Measurements from ENCODE around the genes TMEM45B and NFRKB.

DNA sequence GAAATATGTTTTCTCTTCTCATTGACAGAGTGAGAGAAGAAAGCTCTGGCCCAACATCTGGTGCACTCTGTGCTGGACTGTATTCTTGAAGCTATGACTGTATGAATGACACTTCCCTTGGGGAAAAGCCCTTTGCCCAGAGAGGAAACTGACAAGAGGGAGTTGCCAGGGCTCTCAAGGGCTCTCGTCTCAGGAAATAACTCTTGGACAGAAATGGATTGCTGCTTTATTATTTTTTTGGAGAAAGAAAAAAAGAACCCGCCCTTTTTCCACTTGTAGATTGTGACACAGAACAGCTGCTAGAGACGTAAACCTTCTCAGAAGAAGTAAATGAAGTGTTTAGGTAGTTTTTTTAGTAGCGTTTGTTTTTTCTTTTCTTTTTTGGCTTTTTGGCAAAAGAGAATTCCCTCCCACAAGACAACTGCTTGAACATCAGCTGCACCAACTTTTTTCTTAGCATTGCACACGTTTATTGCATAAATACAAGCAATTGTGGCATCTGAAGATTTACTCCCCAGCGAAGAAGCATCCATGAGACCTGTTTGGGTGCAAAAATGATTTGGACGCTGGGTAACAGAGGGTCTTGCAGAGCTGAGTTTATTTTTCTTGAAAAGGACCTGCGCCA lies 11.3 kb downstream of the ETS1 start:
- PRO-cap, result bidirectional peak, plus-strand start at position 276 of the sequence, minus-strand start at position 69 of the sequence

GRCh38 chr11:128586549-128587111 lies 728 bp downstream of the ETS1 start:
- PRO-cap, result unidirectional peak, plus-strand start at chr11:128586795; unidirectional peak, plus-strand start at chr11:128586822

DNA sequence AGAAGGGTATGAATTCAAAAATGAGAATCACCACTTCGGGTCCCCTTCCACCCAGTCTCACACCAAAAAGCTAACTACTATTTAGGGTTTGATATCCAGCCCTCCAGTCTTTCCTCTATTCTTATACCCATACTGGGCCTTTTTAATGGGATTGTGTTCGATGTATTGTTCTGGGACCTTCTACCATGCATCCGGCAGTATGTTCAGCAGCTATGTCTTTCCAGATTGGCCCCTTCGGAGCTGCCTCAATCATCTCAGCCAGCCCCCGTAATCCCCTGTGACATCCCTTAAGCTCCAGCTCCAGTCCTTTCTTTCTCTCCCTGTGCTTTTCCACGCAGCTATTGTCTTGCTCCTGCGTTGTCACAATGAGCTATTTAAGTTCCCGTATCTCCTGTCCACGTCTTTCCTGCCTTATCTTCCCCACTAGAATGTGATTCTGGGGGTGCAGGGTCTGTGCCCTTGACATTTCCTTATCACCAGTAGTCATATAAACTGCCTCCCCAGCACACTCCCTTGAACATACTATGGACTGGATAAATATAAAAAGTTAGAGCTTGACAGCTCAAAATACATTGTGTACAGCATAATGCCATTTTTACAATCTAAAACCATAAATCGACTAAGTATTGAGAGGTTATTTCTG lies 5.0 kb upstream of the ETS1 start:
- PRO-cap, result no peak

DNA sequence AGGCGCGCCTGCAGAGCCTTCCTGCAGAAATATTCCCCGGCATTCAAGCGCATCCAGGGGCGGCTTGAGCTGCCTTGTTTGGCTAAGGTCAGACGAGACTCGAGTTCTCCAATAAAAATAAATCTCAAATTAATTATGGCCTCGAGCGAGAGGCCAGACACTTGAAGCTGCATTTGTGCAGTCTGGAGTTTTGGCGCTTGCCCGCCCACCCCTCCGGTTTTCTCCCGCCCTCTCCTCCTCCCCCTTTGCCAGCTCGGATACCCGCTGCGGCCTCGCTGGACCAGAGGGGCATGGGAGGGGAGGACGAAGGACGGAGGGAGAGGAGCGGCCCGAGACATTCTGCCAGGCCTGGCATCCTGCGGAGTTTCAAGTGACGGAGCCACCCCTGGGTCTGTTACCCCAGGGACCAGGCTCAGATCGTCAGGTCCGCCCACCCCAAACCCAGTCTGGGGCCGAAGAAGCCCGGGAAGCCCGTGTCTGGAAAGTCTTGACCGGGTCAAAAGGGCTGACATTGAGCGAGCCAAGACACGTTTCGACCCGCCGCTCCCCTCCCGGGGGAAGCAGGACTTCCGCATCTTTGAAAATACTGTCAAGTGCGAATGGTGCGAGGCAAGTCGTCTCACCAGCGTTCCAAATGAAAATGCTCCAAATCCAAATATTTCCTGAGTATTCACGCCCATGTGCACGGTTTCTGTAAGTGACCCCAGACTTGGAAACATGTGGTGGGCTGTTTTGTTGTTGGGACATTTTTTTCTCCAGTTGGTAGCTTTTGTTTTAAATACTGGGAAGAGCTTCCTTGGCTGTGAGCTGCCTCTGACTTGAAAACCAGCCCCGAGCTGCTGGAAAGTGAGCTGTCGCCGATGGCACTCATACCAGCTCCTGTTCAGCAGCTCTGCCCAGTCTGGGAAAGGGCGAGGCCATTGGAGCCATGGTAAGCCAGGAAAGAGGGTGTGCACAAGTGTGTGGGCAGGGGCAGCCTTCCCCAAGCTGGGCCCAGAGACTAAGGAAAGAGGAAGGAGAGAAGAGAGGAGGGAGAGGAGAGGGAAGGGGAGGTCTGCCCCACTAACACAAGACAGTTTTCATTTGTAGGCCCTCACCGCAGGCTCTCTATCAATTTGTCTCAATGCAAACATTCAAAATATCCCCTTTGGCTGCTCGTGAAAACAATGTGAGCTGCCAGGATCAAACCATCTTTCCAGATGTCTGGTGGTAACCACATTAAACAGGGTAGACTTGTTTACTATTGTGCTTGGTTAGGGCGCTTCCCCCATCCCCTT lies 3.4 kb upstream of the FLI1 start:
- PRO-cap, result unidirectional peak, plus-strand start at position 292 of the sequence; unidirectional peak, plus-strand start at position 592 of the sequence

- PRO-cap, result unidirectional peak, plus-strand start at chr11:128692046
These were observed 1.9 kb upstream of the FLI1 start for GRCh38 chr11:128691926-128692327.

DNA sequence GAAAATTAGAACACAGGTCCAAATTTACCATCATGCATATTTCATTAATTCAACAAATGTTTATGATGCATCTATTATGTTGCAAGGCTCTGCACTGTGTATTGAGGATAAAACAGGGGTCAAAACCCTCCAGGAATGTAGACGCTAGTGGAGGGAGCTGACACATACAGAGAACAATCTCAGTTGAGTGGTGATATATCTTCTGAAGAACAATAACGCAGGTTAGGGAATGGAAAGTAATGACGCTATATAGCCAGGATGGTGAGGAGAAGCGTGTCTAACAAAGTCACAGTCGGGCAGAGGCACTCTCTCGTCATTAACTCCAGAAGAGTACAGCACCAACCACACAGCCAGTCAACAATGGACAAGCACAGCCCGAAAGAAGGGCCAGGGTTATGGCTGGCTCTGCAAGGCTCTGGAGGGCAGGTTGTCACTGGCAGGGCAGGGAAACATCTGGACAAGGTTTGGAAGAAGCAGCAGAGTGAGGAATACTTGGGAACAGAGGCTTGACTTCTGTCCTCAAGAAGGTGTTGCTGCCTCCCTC lies 3.9 kb downstream of the FLI1 start:
- PRO-cap, result bidirectional peak, plus-strand start at position 289 of the sequence, minus-strand start at position 168 of the sequence

- PRO-cap, result no peak
These were observed 696 bp upstream of the KCNJ5 start for GRCh38 chr11:128890432-128890887.

GRCh38 chr11:128895451-128896059 lies 4.4 kb downstream of the KCNJ5 start:
- PRO-cap, result no peak

DNA sequence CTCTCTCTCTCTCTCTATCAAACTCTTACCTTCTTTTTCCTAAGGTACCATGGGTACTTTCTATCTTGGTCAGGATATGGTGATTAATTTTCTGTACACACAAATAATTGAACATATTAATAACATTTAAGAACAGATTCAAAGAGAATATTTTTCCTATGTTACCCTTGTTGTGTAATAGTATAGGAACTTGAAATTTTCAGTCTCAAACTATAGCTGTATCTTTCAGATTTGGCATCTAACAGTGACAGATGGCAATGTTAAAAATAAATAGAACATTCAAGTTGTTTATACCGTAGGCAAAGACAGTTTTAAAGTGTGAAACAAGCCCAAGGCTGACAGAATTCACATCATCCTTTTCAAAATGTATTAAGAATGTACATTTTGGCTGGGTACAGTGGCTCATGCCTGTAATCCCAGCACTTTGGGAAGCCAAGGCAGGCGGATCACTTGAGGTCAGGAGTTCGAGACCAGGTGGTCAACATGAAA lies 92.6 kb upstream of the TP53AIP1 start:
- PRO-cap, result no peak

DNA sequence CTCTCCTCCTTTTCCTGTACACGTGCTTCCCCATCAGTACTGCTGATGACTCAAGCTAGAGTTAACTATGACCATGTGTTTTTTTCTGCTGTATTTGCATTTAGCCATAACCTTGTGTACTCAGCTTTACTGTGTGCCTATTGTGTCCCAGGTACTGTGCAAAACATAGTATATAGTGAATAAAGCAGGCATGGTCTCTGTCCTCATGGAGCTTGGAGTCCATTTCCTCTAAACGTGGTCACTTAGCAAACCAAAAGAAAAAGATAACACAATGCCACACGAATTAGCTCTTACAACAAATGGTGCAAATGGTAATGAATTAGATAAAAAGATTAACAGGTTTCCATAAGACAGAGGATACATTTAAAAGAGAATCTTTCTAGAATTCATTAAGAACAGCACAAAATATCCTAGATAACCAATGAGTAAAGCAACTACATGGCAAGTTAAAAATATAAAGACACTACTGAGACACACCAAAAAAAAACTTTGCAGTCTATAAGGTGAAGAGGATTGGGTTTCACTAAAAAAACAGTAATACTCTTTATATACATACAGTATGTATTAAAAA lies 56.7 kb upstream of the ARHGAP32 start:
- PRO-cap, result no peak

DNA sequence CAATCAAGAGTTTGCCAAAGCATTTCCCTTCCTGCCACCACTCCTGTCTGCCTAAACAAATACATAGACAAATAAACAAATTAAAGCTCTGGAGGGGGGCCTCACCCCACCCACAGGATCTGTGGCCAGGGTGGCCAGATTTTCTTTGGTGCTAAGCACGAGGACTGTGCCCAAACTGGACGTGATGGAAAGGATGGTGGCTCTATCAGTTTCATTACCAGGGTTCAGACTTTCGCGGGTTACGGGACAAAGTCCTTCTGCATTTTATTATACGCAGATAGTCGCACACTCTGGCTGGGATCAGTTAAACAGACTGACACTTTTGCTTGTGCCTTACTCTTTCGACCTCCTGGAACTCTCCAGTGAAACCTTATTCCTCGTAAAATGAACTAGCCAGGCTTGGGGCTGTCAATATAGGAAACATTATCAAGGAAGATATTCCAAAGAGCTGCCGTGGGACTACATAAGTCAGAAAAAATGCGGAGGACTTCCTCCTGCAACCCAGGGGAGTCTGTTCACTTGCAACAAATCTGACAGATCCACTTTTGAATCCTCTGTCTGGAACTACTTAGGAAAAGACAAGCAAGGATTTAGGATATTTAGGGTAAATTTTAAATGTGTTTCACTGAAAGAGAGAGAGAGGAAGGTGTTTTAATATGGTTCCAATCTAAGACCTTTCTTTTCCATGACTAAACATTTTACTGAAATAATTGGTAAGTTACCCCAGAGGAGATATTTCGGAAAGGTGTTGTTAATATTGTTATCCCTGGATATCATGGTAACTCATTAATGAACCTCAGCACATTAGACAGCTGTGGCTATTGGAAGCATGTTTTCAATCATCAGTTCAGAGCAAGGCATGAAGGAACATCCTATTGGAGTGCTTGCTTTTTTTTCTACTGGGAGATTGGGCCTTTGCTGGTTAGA lies 11.4 kb downstream of the BARX2 start:
- PRO-cap, result no peak

- PRO-cap, result no peak
These were observed 77.7 kb downstream of the BARX2 start for GRCh38 chr11:129453212-129453901.

GRCh38 chr11:129458596-129459224 lies 83.1 kb downstream of the BARX2 start:
- PRO-cap, result no peak

- PRO-cap, result no peak
These were observed 65.0 kb upstream of the TMEM45B start for GRCh38 chr11:129750473-129751262.

GRCh38 chr11:129815402-129816189 lies at the start of gene TMEM45B:
Gene TMEM45B (plus strand): TSS chr11:129815848.
- PRO-cap, result unidirectional peak, plus-strand start at chr11:129815850

DNA sequence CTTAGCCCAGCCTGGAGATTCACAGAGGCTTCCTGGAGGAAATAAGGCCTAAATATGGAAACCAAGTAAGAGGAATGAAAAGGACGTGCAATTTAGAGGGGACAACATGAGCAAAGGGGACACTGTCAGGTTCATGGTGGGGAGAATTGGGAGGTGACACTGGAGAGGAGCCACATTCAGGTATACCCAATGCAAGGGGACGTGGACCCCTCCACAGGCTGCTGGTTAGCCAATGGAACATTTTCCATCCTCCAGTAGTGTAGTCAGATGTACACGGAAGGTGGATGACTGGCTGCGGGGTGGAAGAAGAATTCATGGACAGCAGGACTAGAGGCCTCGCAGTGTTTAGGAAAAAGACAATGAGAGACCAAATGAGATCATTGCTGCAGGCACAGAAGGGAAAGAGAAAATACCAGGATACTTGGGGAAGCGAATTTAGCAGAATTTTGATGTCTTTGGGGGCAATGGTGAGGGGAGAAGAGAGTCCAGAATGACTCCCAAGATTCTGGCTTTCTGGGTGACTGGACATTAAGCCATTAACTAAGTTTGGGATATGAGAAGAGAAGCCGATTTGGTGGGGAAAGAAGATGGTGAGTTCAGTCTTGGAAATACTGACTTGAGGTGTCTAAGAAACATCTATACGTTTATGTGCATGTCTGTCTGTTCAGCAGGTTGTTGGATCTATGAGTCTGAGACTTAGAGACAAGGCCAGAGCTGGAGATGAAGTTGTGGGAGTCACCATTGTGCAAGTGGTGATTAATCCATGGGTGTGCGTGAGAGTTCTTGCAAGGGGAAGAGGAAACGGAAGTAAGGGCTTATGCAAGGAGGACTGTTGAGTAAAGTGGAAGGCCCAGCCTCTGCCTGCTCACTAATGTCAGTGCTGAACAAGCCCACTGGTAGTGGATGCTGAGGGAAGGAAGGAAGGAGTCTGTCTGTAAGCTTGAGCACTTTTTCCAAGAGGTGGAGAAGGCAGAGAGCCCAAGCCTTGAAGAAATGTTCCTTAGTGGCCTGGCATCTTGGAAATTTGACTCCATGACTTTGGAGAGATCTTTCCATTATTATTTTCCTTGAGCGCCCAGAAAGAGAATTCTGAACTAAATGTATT lies 9.5 kb downstream of the TMEM45B start:
- PRO-cap, result no peak

GRCh38 chr11:129895228-129896438 lies at the start of gene NFRKB:
Gene NFRKB (minus strand): TSS chr11:129895578.
- PRO-cap, result bidirectional peak, plus-strand start at chr11:129895684, minus-strand start at chr11:129895557

GRCh38 chr11:129949905-129951157 lies 52.3 kb downstream of the PRDM10 start:
- PRO-cap, result no peak

- PRO-cap, result unidirectional peak, plus-strand start at chr11:130042287
These were observed 27.6 kb upstream of the APLP2 start for GRCh38 chr11:130042044-130042580.

DNA sequence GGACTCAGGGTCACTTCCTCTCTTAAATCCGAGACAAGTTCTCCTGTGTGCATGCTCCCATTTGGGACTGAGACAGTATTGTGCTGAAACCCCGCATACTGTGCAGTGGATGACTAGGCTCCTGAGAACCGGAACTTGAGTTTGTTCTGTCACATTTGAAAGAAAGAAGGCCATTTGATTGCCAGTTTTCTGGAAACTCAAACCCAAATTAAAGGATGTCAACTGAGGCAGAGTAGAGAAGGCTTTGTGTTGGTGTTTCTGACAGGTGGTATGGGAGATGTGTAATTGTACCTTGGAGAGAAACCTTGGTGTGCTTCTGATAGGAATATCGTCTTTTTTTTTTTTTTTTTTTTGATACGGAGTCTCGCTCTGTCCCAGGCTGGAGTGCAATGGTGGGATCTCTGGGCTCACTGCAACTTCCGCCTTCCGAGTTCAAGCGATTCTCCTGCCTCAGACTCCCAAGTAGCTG lies 2.5 kb downstream of the APLP2 start:
- PRO-cap, result no peak

All from bronchial lymph node (tissue), 1 donor.